ReNcell CX (cell line): Measurements from ENCODE around the genes LRRC74B, RIMBP3C and MAPK1.

GRCh38 chr22:21045436-21046120 is at the start of gene LRRC74B:
LRRC74B (plus strand) TSS chr22:21045946.
- PRO-cap, result bidirectional peak, plus-strand start at chr22:21045963, minus-strand start at chr22:21045725

- PRO-cap, result no peak
These were observed at the start of gene RIMBP3C for GRCh38 chr22:21551327-21551873. RIMBP3C (minus strand) TSS chr22:21551461.

GRCh38 chr22:21568982-21569190 is 1.4 kb downstream of the UBE2L3 start:
- PRO-cap, result no peak

DNA sequence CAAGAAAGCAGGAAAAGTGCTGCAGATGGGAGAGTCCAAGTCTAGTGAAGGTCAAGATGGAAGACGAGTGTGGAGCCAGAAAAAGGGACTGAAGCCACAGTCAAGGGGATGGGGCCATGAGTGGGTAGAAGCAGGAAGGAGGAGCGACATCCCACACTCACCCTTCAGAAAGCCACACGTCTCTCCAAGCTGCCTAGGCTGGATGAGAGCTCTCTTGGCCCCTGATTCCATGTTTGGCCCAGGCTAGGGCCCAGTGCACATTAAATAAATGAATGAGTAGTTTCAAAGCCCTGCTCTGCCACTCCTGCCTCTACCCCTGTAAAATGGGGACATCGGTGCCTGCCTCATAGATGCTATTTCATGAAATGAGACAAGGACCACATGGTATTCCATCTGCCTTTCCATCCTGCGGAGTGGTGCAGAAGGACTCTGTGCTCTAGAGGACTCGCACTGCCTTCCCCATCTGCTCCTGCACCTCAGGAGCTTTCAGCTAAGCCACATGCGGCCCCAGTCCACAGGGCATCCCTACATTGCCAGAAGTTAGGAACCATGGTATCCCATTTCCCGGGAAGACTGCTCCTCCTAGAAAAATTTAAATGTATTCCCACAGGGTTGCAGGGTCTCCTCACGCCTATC is 2.8 kb downstream of the YDJC start:
- PRO-cap, result no peak

DNA sequence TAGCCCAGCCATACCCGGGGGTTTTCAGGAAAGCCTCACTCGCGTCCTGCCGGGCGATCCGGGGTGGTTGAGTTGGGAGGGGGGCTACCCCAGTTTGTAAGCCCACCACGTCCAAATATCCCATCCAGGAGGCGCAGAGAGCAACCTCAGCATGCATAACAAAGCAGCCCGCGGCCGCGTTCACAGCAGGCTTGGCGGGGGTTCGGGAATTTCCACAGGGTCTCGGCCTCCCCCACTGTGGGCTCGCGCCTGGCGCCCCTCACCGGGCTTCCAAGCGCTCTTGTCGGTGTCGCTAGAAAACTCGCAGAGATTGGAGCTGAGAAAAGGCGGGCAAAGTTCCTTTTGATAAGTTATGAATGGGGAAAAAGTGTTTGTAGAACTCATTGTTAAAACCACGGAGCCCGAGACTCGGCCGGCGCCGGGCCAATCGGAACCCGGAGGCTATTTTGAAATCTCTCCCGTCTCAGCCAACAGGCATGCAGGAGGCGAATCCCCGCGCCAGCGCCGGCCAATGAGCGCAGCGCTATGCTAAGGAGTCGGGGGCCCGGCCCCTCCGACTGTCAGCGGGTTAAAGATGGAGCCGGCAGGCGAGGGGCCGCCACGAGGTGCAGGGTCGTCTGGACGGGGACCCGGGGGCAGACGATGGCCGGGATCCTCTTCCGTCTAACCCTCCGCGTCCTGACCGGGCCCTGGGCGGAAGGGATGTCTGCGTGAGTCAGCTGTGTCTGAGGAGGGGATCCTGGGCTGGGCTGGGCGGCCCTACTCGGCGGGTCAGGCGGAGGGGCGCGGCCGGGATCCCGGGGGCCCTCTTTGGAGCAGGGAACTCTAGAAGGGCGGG is 9.7 kb downstream of the SDF2L1 start:
- PRO-cap, result bidirectional peak, plus-strand start at position 162 of the sequence, minus-strand start at position 147 of the sequence; bidirectional peak, plus-strand start at position 569 of the sequence, minus-strand start at position 276 of the sequence; unidirectional peak, plus-strand start at position 770 of the sequence

DNA sequence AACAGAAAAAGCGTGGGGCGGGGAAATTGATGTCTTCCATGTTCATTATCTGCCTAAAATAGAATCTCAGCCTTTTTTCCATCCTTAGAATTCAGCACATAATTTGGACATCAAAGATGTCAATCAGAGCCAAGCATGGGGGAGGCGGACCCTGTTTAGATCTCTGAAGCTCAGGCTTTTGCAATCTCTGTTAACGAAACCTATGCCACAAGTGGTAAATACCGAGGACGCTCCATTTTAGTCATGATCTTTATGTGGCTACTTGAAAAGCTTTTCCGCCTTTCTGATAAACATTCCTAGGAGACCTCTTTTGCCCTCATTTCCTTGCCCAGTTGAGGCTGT is 689 bp downstream of the YPEL1 start:
- PRO-cap, result no peak

- PRO-cap, result no peak
These were observed 20.9 kb upstream of the YPEL1 start for GRCh38 chr22:21756462-21757023.

DNA sequence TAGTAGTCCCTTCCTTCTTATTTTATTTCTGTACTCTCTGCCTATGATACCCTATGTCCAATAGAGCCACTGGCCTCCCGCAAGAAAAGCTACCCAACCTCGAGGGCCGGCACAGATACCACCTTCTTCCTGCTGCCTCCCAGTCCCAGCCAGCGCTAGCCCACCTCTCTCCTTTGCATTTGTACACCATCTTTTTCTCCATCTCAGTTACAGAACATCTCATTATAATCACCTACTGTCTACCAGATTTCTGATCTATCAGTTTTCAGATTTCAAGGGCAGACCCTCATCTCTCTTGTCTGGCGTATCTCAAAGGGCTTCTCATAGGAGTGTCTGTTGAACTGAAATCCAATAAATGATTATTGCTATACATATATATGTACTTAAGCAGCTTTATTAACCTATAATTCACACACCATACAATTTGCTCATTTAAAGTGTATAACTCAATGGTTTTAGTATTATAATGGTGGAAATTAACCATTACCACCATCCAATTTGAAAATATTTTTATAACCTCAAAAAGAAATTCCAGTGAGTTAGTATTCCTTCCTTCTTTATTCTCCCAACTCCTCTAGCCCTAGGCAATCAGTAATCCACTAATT is 65.0 kb downstream of the MAPK1 start:
- PRO-cap, result no peak

GRCh38 chr22:21831981-21833007 is 35.2 kb downstream of the MAPK1 start:
- PRO-cap, result no peak

DNA sequence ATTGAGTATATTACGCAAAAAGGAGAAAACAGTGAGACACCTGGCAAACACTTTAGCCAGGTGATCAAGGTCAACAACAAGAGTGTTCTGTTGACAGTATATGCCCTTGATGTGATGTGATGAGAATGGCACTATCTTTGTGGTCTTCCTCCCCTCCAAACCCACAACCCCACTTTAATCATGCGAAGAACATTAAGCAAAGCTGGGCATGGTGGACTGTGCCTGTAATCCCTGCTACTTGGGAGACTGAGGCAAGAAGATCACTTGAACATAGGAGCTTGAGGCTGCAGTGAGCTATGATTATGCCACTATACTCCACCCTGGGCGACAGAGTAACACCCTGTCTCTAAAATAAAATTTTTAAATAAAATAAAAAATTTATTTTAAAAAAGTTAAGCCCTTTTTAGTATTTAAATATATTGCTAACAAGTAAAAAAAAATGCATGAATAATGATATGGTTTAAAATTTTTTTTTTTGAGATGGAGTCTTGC is 25.9 kb downstream of the MAPK1 start:
- PRO-cap, result no peak

GRCh38 chr22:21867050-21867751 is at the start of gene MAPK1:
MAPK1 (minus strand) TSS chr22:21867645.
- PRO-cap, result bidirectional peak, plus-strand start at chr22:21867814, minus-strand start at chr22:21867639

GRCh38 chr22:21918219-21918926 is 34.3 kb downstream of the PPM1F start:
- PRO-cap, result no peak

DNA sequence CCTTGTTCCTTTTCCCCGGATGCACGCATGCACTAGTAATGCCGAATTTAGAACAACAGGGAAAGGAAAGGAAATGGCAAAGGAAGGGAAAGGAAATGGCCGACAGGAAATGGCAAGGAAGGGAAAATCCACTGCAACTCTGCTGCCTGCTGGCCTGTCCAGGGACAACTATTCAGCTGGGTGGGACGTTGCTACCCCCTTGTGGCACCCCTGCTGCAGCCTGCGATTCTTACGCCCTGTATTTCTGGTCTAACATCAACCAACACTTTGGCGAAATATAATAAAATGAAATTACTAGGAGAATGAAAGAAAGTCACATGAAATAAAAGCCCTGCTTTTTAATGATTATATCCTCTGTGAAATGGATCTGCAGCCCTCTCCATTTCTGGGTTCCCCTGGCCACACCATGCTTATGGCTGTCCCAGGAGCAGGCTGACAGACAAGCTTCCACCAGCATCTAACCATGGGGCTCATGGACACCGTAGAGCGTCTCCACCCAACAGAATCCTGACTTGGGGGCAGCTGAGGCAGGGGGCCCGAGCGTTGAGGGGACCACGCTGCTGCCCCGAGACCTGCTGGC is 14.0 kb downstream of the PPM1F start:
- PRO-cap, result no peak

DNA sequence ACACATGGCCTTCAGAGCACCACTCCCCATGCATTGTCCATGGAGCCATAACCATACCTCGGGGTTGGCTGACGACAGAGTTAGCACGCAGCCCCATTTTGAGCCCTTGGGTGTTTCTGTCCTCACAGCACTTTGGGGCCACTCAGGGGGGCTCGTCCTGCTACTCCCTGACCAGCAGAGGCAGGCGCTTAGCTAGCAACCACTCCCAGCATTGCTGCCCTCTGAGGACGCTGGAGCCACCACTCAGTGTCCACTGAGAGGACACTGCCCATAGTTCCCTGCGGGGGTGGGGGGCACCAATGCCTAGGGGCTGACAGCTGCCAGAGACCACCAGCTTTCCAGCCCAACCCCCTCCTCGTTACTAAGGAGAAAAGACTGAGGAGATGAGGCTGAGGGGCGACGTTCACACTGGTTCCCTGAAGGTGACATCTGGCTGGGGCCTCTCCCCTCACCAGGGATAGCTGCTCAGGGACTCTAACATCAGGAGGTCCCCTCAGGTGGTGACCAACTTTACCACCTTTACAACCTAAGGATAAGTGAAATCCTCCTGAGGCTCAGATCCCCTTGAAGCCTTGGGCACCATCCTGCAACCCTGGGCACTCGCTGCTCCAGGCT is 12.1 kb upstream of the PPM1F start:
- PRO-cap, result no peak

GRCh38 chr22:22123536-22123817 is 121.1 kb upstream of the VPREB1 start:
- PRO-cap, result no peak

DNA sequence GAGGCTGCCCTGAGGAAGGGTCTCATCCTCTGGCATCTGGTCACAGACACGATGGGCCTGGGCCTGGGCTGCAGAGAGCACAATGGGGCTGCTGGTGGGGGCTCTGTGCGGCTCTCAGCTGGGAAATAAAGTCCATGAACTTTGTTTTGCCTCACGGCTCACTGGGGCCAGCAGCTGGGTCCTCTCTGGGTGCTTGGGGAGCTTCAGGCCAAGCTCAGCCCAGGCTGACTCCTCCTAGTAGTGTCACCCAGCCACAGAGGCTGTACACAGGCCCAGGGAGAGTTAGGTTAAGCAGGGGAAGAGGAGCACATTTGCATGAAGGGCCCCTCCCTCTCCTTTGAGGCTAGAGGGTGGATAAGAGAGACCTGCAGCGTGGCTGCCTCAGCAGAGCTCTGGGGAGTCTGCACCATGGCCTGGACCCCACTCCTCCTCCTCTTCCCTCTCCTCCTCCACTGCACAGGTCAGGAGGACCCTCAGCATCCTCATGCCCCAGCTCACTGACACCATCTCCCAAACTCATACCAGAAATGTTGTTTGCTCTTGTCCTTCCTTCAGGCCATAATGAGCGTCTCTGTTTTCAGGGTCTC is 82.7 kb upstream of the VPREB1 start:
- PRO-cap, result no peak

DNA sequence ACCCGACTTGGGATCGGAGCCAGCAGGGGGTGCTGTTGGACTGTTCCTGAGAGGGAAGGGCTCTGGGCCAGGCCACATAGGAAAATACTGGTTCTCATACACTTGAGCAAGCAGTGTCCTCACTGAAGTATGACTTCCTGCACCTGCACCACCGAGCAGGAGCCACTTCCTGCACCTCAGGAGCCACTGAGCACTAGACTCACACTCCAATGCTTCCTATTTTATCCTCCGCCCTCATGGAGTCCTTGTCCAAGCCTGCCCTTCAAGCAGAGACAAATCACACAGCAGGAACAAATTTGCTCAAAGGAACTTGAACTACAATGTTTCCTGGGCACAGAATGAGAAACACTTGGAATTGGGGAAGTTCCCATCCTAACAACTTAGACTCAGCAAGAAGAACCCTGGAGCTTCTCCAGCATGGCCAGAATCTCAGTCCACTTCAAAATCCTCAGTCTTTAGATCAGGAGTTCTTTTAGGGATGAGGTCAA is 36.6 kb upstream of the VPREB1 start:
- PRO-cap, result no peak

- PRO-cap, result no peak
These were observed 42.6 kb downstream of the VPREB1 start for GRCh38 chr22:22286950-22287890.

DNA sequence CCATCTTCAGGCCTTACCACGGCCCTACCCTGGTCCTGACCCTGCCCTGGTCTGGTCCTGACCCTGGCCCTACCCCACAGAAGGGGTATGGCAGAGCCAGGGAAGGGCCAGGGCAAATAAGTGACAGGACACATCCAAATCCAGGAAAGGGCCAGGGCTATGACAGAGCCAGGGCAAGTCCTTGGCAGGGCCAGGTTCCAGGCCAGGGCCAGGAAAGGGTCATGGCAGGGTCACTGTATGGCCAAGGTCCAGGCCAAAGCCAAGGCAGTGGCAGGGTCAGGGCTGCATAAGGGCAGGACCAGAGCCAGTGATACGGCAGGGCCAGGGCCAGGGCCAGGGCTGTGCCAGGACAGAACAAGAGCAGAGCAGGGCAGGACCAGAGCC is 46.4 kb downstream of the VPREB1 start:
- PRO-cap, result no peak

DNA sequence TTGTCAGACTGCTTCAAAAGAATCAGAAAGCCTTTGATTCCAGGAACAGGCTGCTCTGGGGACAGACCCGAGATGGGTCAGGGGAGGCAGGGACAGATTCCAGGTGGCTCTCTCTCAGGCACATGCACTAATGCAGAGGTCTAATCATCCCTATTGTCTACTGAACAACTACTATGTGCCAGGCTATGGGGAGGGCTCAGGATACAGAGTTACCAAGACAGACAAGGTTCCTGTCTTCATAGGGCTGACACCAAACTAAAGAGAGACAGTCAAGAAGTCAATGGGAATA is 103.7 kb downstream of the VPREB1 start:
- PRO-cap, result no peak